ENCODE data around the genes RNFT1, MED13 and EFCAB3.

DNA sequence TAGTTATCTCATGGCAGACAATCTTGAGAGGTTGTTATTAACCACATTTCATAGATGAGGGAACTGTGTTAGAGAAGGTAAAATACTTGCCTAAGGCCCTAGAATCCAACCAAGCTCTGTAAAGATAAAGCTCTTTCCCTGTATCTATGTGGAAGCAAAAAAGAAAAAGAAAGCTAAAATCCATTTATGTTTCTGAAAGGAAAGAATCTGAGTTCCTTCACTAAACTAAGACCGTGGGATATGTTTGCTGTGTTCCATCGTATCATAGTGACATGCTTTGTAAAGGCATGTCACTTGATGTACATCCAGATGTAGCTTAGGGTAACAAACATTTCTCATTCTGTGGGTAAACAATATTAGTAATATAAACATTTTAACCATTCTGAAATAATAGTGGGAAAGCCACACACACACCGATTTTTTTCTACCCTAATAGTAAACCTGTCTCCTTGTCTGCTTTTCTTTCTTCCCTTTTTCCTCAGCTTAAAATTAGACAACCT, 78.1 kb downstream of the TUBD1 start:
- PRO-cap = no peak

GRCh38 chr17:59910287-59910657, 17.4 kb downstream of the RPS6KB1 start:
- PRO-cap = no peak

- PRO-cap = bidirectional peak, plus-strand start at chr17:59964473, minus-strand start at chr17:59964532; bidirectional peak, plus-strand start at chr17:59964821, minus-strand start at chr17:59964737
Observed at GRCh38 chr17:59964398-59965420, at the start of gene RNFT1. Gene RNFT1 (minus strand): TSS chr17:59964740.

DNA sequence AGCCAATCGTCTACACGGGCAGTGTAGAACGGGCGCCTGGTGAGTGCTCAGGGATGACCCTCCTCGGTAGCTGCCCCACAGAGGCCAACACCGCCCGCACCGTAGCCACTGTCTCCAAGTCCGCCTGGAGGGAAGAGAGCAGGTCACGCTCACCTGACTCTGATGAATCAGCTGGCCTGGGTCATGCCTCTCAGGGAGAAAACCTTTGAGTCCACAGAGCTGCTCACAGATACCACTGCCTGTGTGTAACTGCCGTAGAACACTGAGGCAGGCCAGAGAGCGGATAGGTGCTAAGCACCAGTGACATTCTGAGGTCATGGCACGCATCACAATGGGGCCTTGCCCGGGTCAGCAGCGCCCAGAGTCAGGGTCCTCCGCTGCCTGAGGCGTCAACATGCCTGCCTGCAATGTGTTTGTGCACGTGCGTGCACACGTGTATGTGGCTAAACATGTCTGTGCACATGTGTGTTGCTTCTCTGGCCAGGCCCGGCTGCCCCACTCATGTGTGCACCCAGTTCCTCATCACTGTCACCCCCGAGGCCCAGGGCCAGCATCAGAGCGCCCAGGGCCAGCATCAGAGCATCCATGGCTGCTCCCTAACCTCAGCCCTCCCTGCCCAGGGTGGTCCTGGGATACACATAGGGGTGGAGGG, 54.4 kb upstream of the RNFT1 start:
- PRO-cap = no peak

DNA sequence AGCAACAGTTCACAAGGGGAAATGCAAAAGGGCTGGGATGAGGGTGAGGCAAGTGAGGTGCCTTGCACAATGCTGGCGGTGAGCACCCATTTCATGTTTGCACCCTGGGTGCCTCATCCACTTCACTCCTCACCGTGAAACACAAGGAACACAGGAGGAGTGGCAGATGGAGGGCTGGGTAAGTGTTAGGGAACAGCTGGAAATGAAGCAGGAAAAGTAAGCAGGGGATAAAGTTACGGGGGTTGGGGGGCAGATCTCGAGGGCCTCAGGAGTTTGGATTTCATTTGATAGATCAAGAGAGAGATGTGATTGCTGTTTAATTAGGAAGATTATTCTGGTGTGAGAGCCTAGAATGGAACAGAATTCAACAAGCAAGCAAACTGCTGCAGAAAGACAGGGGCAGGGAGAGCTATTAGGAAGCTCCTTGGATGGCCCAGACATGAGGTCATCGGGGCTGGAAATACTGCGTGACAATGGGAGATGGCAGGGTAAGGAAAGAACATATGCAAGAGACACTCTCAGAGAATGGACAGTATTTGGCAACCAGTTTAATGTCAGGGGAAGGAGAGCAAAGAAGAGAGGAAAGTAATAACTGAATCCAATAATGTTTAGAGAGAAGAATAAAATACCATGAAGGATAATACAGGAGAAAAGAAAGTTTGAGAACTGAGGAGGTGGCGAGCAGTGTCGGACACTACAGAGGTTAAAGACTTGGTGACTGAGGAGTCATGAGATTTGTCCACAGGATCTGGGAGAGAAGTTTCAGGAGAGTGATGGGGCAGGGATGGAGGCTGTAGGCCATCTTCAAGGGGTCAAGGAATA, 8.4 kb upstream of the HEATR6 start:
- PRO-cap = no peak

DNA sequence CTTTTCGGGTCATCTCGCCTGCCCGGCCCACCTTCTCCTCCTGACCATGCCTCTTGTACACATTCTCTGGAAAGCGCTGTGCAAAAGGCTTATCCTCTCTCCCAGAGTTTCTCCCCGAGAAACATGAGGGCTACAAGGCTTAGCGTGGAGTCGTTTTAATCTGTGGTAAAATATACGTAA, 755 bp upstream of the USP32 start:
- PRO-cap = no peak

DNA sequence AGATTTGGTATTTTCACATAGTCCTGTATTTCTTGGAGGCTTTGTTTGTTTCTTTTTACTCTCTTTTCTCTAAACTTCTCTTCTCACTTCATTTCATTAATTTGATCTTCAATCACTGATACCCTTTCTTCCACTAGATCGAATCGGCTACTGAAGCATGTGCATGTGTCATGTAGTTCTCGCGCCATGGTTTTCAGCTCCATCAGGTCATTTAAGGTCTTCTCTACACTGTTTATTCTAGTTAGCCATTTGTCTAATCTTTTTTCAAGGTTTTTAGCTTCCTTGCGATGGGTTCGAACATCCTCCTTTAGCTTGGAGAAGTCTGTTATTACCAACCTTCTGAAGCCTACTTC, 38.7 kb downstream of the APPBP2 start:
- PRO-cap = no peak

GRCh38 chr17:61189648-61190026, 210.0 kb upstream of the TBX2 start:
- PRO-cap = no peak

DNA sequence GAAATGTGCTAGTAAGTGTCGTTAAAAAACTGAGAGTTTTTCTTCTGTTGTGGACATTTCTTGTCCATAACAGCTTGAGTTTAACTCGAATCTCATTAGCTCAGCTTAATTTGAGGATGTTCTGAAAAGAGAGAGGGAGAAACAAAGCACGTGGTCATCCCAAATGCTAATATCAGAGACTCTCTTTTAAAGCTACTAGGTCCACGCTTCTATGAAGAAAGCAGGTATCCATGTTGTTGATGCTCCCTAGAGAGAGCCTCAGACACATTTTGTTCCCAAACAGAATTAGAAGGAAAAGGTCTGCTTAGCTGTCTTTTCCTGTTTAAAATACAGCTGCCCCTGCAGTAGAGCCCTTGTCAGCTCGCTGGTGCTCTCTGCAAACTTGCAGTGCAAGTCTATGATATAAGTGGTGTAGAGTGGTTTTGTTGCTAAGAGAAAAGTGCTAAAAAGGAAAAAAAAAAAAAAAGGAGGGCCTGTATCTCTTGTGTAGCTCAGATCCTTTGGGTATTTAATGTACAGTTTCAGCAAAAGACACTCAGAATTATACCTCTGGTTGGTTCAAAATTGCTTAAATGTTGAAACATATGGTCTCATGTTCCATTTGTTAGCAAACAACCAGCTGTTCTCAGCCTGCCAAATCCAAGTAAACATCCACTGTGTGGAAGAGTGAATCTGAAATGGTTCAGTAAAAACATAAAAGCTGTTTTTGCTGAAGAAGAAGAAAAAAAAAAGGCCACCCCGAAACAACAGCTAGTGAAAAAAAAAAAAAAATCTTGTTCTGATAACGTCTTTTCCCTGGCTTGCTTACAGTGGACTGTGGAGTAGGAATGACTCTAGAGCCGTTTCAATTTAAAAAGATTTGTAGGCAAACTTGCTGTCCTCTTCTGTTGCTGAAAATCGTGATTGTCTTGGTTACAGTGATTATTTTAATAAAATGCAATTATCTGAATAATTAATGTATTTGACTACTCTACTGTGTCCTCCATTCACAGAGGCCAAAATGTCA, 190.9 kb upstream of the TBX2 start:
- PRO-cap = no peak

DNA sequence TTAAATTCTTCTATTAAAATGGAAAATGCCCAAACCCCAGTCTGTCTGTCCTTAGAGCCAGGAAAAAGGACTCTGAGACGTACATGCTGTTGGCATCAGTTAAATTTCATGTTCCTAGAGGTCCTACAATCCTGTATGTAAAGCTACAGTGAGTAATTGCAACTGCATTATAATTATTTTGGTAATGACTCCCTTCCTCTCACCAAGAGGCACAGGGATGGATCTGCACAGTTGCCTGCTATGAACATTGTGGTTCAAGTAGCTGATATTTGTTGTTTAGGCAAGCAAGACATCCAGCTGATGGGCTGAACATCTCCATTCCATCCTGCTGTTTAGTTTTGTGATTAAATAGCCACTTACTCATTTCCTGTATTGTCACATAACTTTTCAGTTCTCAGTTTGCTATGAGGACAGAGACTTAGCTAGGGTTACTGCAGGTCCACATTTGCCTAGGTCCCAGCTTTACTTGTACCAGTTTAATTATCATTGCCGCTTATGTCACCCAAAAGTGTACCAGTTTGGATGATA, 181.2 kb upstream of the TBX2 start:
- PRO-cap = no peak

DNA sequence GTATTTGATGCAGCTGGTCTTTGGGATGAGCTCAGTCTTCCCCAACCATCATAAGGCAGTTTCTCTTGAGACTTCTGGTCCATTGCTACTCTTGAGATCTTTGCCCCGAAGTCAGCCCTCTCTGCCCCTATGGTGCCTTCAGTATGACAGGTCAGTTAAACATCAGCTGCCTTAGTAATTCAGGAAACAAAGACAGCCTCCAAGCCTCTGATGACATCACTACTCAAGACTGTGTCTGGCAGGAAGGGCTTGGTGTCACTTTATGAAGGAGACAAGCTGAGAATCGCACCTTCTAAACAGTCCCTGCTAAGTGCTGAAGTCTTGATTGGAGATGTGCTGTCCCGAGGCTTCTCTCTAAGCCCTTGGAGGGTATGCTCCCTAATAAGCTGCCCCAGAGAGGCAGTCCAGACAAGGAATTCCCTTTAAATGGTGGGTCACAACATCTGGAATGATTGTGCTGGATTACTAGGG, 104.8 kb upstream of the TBX2 start:
- PRO-cap = no peak

GRCh38 chr17:61345020-61345381, 54.6 kb upstream of the TBX2 start:
- PRO-cap = no peak

GRCh38 chr17:61411712-61412763, 12.4 kb downstream of the TBX2 start:
- PRO-cap = no peak

DNA sequence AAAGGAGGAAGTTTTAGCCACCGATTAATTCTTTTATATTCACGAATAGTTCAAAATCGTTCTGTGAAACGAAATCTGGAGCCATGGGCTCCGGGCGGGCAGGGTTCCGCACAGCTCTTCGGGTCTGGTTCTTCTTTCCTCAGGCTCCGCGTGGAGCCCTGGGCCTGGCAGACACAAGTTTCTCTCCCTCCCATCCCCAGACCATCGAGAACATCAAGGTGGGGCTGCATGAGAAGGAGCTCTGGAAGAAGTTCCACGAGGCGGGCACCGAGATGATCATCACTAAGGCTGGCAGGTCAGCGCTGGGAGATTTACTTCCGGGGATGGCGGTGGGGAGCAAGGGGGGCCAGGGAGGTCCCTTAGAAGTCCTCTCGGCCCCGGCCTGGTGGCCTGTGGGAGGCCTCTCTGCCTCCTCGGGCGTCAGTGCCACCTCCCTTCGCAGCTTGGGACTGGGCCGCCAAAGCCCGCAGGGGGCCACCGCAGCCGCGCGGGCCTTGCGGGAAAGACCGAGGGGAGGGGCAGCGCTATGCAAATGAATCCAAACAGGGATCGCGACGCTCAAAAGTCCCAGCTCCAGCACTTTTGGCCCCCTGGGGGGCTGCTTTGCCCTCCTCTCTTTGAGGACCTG, 5.2 kb downstream of the TBX4 start:
- PRO-cap = no peak

GRCh38 chr17:61904233-61904688, 23.5 kb downstream of the INTS2 start:
- PRO-cap = no peak

GRCh38 chr17:62064778-62065834, at the start of gene MED13:
Gene MED13 (minus strand): TSS chr17:62065278.
- PRO-cap = unidirectional peak, plus-strand start at chr17:62064947; unidirectional peak, plus-strand start at chr17:62065134; bidirectional peak, plus-strand start at chr17:62065430, minus-strand start at chr17:62065254; bidirectional peak, plus-strand start at chr17:62065726, minus-strand start at chr17:62065746

GRCh38 chr17:62076997-62077509, 12.0 kb upstream of the MED13 start:
- PRO-cap = no peak

GRCh38 chr17:62091632-62092405, 26.7 kb upstream of the MED13 start:
- PRO-cap = no peak

DNA sequence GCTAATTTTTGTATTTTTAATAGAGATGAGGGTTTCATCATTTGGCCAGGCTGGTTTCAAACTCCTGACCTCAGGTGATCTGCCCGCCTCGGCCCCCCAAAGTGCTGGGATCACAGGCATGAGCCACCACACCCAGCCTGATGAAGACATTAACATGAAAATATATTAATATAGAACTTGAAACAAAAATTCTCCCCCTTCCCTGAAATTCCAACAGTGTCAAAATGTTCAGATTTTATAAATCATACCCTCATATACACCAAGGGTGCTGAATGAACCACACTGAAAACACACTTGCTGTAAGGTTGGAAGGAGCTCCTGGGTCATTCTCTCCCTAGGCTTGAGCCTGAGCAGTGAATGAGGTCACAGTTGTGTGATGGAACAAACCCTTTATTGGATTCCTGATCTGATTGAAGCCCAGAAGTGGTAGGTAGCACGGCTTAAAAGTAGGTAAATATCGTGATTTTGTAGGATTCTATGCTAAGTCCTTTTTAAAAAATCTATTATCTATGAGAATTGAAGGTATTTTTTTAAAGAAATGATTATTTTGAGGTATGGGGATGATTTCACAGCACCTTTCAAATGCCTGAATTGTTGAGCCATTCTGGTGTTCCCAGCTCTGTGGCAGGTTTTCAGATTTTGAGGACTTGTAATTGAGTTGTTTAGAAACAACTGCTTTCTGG, at the start of gene EFCAB3:
Gene EFCAB3 (plus strand): TSS at position 390 of the 683 bp plus-strand sequence.
- PRO-cap = no peak

GRCh38 chr17:62477491-62477796, 1.2 kb upstream of the TLK2 start:
- PRO-cap = no peak

Data from SEM (cell line).